ENCODE data around the genes MAMDC4 and LCNL1.

GRCh38 chr9:136808475-136809149 lies 864 bp downstream of the RABL6 start:
- PRO-cap: no peak

- PRO-cap: no peak
Observed at GRCh38 chr9:136816899-136817330, 9.2 kb downstream of the RABL6 start.

- PRO-cap: no peak
Observed at GRCh38 chr9:136852283-136852543, at the start of gene MAMDC4. Gene MAMDC4, plus strand, starts transcription at chr9:136852346.

- PRO-cap: no peak
Observed at GRCh38 chr9:136925544-136925892, 19.0 kb downstream of the FBXW5 start.

DNA sequence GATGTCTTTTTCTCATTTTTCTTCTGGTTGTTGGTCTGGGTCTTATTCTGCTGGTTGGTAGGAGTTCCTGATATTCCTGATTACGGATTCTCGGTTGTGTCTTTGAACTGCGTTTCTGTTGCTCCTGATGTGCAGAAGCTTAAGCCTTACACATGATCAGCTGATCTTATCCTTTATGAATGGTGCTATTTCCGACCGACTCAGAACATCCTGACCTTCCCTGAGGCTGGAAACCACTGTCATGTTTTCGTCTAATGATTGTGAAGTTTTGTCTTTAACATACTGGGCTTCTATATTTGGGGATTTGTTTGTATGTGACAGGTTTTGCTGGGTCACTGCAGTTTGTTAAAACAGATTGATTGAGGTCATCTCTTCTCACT lies 16.7 kb downstream of the FBXW5 start:
- PRO-cap: no peak

DNA sequence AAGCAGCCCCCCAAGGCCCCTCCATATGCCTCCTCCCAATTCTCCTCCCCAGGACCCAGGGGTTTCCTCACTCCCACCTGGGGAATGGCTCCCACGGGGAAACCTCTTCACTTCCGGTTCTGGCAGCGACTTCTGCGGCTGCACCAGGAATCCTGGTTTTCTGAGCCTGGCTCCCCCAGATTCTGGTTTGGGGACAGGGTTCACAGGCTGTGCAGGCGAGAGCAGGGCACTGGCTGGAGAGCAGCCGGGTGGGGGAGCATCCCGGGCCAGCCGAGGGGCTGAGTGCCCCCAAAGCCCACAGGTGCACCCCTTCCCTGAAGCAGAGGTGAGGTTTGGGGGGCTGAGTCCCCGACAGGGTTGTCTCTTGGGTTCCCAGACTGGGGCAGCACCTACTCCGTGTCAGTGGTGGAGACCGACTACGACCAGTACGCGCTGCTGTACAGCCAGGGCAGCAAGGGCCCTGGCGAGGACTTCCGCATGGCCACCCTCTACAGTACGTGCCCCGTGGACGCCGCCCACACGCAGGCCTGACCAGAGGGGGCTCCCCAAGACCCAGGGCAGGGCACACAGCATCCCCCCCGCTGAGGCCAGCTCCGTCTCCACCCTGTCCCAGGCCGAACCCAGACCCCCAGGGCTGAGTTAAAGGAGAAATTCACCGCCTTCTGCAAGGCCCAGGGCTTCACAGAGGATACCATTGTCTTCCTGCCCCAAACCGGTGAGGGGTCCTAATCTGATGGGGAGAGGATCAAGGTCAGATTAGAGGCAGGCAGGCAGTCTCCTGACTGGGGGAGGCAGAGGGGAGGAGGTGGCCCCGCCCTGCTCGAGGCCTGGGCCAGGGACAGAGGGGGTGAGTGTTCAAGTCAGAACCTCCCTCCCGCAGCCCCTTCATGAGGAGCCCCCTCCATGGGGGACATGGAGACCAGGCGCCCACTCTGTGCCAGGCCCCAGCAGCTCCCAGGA lies 2.5 kb downstream of the PTGDS start:
- PRO-cap: no peak

- PRO-cap: no peak
Observed at GRCh38 chr9:136982391-136983172, at the start of gene LCNL1. Gene LCNL1, plus strand, starts transcription at chr9:136982993.

DNA sequence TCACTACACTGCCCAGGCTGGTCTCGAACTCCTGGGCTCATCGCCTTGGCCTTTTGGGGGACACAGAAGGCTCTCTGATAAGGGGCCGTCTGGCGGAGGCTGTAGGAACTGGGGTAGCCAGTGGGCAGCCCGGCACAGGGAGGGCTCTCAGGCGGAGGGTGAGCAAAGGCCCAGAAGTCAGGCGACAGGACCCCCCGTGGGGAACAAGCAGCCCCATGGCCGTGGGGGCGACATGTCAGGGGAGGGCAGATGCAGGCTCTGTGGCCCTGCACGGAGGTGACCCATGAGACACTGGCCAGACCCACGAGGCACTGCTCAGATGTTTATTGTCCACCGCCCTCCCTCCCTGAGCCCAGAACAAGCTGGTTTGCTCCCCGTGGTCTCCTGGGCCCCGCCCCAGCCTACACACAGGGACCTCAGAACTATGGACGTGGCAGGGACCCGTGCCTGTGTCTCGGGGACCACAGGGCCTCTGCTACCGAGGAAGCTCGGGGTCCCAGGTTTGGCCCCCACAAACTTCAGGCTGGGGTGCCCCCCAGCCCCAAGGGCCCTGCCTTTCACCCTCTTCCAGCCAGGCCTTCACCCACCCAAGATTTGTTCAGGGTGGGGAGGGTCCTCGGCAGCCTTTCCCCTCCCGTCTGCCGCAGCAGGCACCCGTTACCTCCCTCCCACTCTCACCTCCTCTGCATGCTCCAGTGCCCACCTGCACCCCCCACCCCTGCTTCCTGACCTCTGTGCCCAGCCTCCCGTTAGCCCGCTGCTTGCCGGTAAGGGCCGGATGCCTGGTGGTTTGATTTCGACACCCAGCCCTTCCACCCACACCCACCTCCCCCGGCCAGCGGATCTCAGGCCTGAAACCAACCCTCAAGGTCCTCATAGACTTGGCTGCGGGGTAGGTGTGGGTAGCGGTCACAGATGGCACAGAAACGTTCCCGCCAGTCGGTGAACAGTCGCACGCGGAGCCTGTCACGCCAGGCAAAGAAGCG lies 1.7 kb downstream of the FUT7 start:
- PRO-cap: no peak

- PRO-cap: no peak
Observed at GRCh38 chr9:137046355-137046953, 477 bp upstream of the NPDC1 start.

- PRO-cap: no peak
Observed at GRCh38 chr9:137069671-137070189, 627 bp downstream of the SAPCD2 start.

DNA sequence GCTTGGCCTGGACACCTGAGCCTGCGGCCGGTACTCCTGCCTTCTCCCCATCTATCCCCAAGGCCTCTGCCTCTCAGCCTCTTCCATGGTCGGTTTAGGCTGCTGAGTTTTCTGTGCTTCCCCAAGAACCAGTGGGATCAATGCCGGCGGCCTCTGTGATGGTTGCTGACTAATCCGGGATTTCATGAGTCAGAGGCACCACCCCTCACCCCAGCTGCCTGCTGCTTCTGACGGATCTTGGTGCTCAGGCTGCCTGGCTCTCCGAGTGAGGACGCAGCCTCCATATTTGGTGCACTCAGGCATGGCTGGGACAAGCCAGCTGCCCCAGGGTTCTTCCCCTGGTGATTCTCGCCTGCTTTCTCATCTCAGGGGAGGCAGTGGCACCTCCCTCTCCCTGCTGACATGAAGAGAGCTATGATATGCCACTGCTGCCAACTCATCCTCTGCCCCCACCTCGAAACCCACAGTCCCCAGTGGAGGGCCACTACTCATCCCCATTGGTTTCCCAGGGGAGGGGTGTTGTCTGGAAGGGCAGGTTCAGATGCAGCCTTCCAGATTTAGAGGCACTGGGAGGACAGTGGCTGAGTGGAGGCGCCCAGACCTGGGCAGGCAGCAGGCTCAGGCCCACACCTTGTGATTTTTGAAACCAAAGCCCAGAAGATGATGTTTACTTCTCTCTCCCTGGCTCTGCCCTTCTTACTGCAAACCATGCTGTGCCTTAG lies 3.2 kb upstream of the MAN1B1 start:
- PRO-cap: no peak

DNA sequence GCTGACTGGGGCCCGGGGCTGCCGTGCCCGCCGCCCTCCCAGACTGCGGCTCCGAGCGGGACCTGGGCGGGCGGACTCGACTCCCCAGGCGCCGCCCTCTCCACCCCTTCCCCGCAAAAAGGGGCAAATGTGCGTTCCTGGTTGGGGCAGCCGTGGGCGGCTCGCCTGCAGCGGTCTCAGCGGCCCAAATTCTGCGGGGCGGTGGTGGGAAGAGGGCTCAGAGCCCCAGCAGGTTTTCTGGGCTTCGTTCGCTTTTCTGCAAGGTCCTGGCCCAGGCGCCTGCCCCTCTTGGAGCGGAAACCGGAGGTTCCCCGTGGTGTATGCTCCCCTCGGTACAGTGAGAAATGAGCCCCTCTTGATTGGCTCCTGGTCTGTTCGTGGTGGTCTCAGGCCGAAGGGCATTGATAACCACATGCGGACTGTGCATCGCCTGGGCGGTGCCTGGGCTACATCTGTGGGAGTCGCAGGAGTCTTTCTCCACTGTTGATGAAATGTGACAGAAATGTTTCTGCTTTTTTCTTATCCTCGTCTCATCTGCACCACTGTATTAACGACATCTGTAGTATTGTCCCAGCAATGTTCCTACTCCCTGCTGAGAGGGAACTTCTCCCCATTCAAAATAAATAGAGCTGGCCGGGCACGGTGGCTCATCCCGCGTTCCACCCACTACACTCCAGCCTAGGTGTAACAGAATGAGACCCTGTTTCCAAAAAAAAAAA lies 609 bp downstream of the MAN1B1 start:
- PRO-cap: no peak

DNA sequence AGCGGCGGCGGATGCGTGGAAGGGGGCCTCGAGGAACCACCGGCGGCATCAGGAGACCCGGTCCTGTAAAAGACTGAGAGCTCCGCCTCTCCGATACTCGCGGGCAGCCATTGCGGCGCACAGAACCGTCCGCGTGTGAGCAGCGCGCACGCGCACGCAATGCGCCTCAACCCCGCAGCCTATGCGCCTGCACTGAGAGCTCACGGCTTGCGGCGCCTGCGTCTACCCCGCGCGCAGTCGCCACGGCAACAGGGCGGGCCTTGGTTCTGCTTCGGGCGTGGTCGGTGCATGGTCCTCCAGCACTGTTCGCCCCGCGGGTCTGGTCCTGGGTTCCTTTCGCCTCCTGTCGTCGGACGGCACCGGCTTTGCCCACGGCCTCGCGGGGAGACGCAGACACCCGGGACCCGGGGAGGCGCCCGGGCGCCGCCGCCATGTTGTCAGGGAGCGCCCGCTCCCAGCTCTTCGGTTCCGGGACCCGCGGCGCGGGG lies 9.3 kb upstream of the GRIN1 start:
- PRO-cap: bidirectional peak, plus-strand start at position 93 of the sequence, minus-strand start outside the sequence

GRCh38 chr9:137161735-137162869 lies 7.7 kb downstream of the LRRC26 start:
- PRO-cap: no peak

DNA sequence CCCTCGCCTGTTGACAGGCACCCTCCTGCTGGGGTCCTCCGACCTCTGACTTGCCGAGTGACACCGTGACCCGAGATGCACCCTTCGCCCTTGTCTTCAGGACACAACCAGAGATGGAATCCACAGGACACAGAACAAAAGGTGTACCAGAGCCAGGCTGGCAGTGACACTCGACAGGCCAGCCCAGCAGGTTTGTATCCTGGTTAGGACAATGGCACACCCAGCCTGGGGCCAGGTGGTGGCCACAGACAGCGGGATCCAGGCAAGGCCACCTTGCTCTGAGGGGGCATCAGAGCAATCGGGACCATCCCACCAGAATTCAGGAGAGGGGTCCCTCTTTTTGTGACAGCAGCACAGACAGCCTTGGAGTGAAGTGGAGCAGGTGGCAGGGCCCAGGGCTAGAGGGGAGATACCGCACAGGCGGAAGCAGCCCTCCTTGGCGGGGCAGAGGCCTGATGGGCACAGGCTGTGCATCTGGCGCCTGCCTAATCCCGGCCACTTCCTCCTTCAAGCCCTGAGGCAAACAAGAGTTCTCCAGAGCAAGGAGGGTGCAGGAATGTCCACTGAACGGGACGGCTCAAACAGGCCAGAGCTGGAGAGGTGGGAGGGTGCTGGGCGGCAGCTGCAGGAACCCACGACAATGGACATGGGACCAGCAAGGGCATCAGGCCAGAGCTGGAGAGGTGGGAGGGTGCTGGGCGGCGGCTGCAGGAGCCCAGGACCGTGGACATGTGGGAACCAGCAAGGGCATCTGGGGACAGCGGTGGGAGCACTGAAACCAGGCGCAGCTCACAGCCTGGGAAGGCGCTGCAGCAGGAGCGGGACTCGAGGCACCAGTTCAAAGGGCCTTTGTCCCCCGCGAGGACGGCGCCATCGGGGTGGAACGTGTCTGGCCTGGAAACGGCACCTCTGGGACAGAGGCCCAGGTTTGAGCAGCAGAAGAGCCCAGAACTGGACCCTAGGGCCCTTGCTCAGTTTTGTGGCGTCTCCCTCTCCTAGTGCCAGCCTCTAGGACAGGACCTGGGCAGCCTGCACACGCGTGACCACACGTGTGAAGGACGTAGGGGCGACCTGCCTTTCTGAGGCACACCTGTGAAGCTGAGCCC lies 1.6 kb upstream of the TMEM210 start:
- PRO-cap: no peak

- PRO-cap: no peak
Observed at GRCh38 chr9:137184660-137185467, 3.5 kb downstream of the ANAPC2 start.

DNA sequence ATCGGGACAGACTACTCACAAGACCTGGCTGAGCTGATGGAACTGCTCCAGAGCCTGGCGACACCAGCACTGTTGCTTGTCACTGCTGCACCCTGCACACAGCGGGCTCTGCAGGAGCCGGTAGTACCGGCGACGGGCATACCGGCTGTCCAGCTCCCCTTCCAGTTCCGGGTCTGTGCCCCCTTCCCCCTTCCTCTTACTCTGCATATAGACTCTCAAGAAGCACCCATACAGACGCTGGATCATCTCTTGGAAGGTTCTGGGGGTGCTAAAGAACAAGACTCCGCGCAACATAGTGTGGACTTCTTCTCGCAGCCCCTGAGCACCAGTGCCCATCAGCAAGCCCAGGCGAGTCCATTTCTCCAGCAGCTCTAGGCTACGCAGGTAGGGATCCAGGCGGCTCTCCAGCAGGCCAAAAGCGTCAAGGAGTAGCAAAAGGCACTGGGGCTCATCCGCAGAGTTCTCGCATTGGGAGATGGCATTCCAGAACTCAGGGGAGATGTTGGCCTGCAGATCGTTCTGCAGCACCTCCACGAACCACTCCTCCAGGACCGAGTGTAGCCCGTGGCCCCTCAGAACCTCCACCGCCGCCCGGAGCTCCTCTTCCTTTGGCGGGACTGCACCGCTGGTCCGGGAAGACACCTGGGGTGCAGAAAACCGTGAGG lies 766 bp downstream of the ANAPC2 start:
- PRO-cap: no peak

- PRO-cap: no peak
Observed at GRCh38 chr9:137218654-137219273, 1.5 kb downstream of the ENSG00000284976 start.

DNA sequence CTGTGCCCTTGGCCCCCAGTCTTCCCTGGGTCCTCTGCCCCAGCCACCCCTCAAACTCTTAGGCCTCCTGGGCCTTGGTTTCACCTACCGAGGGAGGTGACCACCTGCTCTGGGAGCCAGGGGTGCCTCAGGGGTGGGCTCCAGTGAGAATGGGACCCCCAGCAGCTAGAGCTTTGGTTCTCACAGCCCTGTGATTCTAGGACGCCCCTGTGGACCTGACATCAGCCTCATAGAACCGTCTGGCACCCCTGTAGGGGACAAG lies 3.5 kb upstream of the TUBB4B start:
- PRO-cap: no peak

DNA sequence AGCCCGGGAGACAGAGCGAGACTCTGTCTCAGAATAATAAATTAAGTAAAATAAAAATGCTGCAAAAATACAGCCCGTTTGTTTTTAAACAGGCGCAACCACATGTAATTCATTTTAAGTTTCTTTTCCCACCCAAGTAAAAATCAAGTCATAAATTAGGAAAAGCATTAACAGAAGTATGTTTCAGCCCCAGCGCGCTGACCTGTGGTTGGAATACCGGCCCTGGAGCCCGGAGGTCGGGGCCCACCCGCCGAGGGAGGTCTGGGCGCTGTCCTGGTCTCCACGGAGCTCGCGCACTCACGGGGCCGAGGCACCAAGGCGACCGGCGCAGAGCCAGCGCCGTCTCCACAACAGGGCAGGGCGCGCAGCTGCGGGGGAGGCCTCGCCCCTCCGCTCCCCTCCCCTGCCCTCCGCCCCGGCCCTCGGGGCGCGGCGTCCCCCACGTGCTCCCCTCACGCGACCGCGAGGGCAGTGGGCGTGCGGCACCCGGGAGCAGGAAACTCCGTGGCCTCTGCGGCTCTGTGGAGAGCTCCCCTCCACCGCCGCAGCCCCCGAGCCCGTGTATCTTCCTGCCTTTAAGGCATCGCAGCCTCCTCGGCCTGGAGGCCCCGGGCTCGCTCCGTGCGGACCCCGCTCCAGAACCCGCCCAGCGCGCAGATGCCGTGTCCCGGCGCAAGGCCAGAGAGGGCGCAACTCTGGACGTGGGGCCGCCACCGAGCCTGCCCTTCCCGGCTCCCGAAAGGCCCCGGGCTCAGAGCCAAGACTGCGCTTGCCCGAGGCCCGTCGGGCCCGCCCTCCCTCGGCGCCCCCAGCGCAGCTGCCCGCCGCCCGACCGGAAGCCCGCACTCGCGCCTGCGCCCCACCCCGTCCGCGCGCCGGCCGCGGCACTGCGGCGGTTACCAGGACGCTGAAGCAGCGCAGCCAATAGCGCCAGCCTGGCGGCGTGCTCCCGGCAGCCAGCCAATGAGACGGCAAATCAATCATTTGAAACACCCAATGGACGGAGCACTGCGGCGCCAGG lies 715 bp upstream of the TUBB4B start:
- PRO-cap: unidirectional peak, minus-strand start at position 819 of the sequence